Neutrophil (primary cell): ENCODE measurements around a stretch of chr6.

DNA sequence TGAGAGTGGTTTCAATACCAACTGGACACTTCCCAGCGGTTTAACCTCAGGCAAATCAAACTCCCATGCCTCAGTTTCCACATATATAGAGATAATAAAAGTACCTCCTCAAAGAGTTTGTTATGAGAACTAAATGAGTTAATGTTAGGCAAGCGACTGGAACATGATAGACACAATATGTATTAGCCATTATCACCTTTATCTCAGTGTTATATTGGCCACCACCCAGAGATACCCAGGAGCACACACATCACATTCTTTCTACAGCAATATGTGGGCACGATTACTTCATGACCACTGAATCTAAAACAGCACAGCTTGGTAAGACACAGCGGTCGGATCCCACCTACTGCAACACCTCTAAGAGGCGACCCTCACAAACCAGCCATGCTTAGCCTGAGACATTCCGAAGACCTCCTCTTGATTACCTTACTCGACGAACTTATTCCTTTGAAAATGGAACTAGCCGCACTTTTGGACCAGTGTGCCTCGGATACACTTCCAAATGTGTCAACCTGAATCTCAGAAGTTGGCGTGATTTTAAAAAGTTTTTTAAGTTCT, 1.1 kb downstream of the GMDS start:
- PRO-cap: no peak

- PRO-cap: no peak
These were observed 216.5 kb downstream of the MYLK4 start for GRCh38 chr6:2534271-2534617.

GRCh38 chr6:2633858-2634845, 116.6 kb downstream of the MYLK4 start:
- PRO-cap: no peak

DNA sequence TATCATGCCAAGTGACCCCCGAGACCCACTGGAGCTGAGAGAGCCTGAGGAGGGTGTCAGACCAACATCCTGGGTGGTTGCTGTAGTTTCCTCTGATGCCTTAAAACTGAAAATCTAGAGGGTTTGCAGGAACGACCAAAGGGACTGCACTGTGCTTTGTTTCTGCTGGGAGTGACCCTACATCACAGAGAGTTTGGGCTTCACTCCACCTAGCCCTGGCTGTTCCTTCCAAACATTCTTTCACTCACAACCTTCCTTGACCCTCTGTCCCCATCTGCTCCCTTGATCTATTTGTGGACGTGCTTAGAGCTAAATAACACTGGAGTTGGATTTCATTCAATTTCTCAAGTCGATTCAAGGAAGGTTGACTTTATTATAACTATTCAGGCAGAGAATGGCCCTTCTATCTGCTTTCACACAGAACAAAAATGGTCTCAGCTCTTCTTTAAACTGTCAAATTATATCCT, 18.1 kb downstream of the MYLK4 start:
- PRO-cap: no peak

DNA sequence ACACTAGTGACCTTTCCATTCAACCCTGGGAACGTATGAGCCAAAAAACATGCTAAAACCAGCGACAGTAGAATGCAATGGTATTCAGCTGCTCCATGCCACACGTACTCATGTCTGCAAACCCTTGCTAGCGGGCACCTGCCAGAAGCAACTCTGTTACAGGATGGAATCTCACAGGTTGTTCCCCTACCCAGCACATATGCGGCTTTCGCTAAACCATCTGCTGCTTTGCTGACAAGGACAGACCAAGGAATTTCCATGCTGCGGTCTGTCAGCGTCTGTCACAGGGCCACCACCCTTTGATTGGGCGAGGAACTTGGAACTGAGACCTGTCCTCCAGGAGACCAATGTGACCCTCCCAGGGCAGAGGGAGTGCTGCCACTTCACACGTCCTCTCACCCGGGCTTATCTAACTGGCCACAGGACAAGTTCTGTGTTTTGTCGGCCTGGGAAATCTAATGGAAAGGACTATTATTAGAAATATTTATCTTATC, 16.6 kb downstream of the MYLK4 start:
- PRO-cap: no peak

DNA sequence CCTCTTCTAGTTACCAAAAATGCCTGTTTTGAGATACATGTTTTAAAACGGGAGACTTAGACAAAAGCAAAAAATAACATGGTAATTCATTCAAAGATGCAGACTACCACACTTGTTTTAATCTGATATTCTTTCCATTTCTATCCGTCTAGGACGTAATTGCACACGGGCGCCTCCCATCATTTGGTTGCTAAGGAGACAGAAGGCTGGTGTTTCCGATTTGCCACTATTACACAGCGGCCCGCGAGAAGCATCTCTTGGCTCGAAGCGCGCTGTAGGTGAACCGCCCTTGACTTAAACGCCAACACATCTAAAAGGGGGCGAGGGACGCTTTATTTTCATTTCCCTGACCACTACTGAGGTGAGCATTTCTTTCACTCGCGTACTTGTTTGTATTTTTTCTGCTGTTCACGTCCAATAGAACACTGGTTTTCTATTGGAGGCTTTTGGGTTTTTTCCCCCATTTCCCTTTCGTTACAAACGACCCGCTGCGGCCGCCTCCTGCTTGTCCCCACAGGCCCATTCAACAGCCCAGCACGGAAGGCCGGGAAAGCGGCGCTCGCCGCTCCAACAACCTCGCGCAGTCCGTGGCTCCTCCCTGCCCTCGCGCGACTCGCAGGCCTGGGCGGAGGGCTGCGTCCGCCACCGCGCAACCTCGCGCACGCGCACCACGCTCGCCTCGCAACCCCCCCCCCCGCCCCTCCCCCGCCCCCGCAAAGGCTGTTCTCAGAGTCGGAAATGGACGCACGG, 520 bp upstream of the WRNIP1 start:
- PRO-cap: unidirectional peak, minus-strand start at position 589 of the sequence; bidirectional peak, plus-strand start outside the sequence, minus-strand start at position 615 of the sequence

DNA sequence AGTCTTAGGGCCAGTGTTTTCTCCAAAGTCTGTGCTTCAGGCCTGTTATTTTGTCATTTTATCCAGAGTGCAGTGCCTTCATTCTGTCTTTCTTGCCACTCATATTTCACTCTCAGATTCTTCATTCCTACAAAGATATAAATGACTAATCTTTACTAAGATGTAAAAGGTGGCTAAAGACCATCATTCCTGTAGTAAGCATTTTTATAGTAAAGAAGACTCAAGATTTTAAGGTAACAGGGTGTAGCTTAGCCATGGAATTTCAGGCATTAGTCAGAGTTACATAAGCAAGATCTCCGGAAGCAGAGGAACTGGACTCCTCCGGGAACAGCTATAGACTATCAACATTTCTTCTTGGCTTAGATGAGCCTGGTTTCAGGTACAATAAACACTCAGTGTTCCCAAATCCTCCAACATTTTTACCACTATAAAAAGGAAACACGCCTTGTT, 23.8 kb downstream of the SERPINB1 start:
- PRO-cap: no peak

DNA sequence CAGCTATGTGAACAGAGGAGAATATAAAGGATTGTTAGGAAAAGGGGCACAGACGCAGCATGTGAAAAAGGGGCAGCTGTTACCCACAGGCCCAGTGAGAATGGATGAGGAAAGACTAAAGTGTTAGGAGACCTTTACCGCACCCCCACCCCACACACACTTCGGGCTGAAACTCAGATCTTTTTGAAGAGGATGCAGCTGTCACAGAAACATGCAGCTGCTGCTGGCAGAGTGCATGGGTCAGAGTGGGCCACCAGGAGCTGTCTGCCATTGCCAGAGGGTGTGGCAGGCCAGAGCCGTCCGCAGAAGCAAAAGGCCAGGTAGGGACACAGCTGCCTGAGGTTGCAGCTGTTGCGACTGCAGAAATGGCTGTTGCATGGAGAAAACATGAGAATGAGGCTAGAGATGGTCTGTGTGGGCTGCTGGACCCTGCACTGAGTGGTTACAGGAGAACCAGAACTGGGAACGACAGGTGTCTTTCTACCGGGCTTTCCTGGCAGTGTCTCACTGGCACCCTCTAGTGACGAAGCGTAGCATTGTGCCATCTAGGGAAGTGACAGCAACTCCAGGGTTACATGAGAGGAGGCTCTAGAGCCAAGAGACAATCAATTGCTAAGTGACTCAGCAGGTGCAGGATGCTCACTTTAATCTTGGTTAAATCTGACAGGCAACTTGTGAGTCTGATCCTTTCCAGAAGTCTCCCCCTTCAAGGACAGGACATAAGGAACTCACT, 28.9 kb upstream of the SERPINB9 start:
- PRO-cap: no peak

DNA sequence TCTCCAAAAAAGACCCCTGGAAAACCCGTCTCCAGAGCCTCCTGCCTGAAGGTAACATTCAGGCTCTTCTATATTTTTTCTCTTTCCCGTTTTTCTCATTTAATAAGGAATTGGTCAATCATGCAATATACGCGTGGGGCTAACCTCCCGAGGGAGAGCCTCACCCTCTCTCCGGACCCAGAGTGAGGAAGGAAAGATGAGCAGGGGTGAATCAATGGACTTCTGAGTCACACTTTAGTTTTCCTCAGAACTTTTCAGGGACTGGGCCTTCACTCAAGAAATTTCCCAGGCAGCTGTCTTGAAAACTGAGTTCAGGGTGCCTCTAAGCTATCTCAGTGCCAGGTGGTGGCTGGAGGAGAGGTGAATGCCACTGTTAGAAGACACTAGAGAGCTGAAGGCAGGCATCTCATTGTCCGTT, 5.1 kb upstream of the SERPINB6 start:
- PRO-cap: no peak

DNA sequence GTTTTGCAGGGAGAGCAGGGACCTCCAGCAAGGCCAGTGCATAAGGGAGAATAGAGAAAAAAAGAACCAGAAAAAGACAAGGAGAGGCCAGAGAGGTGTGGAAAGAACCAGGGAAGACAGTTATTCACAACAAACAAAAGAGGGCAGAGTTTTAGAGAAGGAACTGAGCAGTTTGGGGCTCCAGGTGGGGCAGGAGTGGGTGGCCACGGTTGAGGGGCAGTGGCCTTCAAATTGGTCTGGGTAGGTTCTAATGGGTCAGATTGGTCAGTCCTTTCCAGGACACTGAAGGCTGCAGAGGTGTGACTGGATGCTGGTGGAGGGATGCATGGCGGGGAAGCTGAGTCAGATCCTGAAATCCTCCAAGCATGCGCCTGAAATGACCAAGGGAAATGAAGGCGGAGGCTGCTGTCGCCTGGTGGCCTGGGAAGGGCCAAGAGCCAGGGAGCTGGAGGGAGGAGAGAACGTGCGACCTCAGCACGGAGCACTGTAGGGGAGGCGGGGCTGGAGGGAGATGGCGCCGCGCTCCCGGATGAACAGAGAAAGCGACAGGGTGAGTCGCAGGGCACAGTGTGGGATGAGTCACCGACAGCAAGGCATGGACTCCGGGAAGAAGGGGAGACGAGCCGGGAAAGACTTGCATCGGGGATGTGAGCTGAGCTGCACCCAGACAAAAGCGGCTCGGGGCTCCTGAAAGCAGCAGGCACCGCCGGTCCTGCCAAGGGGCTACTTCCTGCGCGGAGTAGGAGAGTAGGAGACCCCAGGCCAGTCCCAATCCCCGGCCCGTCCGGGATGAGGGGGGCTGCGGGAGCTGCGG, 11.3 kb upstream of the NQO2 start:
- PRO-cap: no peak

GRCh38 chr6:2998718-2999776, 647 bp upstream of the NQO2 start:
- PRO-cap: no peak

- PRO-cap: no peak
These were observed 2.9 kb upstream of the TUBB2A start for GRCh38 chr6:3159954-3160890.

- PRO-cap: no peak
These were observed 4.7 kb upstream of the TUBB2A start for GRCh38 chr6:3162009-3162473.

GRCh38 chr6:3162474-3163371, 5.4 kb upstream of the TUBB2A start:
- PRO-cap: no peak

DNA sequence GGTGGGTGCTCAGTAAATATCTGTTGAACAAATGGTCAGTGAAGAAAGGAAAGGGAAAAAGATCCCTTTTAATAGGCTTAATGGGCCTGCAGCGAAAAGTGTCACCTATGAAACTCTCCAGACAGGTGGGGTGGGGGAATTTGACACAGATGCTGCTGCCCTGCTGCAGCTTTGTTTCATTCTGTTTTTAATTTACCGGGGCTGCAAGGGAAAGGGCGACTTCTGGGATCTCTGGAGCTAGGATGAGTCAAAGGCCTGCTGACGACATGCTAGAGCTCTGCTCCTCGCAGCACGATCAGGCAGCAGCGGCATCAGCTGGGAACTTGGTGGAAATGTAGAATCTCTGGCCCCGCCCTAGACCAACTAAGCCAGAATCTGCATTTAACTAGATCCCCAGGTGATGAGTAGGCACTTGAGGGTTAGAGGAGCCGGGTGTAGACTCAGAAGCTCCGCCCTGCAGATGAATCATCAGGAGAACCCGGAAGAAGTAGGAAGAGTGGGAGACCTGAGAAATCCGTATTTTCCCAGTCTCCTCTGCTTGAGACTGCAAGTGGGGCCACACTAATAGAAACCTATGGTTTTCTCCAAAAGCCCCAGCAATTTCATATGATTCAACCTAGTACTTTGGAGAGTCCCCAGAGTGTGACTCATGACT, 18.3 kb downstream of the TUBB2B start:
- PRO-cap: no peak

DNA sequence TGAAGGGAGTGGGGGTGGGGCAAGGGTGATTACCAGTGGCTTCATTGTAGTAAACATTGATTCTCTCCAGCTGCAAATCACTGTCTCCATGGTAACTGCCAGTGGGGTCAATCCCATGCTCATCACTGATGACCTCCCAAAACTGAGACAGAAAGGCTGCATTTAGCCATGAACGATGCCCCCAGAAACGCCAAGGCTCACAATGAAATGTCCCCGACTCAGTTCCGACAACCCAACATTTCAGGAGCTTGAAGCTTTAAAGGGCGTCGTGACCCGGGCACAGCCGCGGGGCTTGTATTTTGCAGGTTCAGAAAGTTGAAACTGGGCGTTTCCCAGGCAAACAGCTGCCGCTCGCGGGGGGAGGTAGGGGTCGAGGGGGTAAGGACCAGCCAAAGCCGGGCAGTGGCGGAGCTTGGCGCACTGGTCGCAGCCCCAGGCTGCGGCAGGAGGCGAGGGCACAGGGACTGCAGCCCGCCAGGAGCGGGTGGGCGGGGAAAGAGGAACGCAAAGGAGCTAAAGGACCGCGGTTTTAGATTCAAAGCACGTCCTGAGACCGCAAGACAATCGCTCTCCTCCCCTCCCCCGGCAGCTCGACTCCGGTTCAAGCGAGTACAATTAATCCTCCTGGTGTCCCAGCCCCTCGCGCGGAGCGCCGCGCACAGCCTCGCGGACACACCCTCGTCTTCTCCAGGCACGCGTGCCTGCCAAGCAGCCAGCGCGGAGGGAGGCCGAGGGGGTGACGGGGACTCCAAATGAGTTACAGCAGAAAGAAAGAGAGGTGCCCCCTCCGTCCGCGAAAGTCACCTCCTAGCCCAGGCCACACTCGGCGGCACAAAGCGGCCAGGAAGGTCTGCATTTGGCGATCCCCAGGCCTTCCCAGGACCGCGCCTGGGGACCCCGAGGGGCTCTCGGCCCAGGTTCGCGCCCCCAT, 660 bp downstream of the TUBB2B start:
- PRO-cap: no peak

DNA sequence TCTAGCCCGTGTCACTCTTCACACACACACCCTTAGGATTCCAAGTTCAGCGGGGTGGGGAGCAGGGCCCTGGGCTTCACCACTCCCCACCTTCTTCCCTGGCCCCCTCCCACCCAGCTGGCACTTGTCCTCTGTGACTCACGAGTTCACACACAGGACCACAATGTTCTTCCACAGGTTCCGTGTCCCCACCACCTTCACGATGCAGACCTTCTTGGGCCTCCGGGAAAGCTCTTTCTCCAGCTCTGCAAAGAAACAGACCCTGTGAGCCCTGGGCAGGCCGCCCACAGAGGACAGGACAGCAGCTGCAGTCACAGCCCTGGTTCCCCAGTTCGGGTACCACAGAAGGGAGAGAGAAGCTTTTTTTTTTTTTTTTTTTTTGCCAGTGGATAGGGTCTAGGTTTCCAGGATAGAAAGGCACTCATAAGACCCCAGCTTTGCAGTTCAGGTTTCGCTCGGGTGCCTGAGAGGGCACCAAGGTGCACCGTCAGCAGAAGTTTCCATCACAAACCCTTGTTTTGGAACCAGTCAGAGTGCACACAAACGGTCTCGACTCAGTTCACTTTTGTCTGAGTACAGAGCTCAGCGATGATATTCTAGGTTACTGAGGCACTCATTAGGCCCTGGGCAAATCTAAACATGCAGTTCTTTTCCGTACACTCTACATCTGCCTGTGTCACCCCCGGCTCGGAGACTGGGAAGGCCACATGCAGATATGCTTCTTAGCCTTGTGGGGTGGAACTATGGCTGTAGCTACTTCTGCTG, 31.1 kb downstream of the PSMG4 start:
- PRO-cap: no peak

- PRO-cap: no peak
These were observed 81.5 kb downstream of the PSMG4 start for GRCh38 chr6:3340087-3340887.

DNA sequence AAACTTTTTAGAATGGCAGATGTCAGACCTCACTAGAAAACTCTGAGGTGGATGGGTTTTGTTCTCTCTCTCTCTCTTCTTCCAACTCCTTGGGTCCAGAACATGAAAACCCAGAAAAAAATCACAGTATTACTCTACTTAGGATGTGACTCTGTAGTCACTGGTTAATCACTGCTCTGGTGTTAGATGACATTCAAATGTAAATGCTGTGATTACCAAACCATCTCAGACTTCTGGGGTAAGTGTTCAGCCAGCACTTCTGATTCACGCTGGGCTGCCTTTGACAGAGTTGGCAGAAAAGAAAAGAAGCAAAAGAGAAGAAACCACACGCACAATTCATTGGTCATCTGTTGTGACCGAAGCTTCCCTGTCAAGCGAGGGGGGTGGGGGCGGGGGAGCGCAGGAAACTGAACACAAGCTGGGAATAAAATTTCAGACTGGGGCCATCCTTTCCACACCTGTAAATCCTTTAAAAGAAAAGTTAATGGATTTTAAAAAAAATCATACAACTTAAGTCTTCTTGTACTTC, 82.7 kb downstream of the PSMG4 start:
- PRO-cap: no peak

DNA sequence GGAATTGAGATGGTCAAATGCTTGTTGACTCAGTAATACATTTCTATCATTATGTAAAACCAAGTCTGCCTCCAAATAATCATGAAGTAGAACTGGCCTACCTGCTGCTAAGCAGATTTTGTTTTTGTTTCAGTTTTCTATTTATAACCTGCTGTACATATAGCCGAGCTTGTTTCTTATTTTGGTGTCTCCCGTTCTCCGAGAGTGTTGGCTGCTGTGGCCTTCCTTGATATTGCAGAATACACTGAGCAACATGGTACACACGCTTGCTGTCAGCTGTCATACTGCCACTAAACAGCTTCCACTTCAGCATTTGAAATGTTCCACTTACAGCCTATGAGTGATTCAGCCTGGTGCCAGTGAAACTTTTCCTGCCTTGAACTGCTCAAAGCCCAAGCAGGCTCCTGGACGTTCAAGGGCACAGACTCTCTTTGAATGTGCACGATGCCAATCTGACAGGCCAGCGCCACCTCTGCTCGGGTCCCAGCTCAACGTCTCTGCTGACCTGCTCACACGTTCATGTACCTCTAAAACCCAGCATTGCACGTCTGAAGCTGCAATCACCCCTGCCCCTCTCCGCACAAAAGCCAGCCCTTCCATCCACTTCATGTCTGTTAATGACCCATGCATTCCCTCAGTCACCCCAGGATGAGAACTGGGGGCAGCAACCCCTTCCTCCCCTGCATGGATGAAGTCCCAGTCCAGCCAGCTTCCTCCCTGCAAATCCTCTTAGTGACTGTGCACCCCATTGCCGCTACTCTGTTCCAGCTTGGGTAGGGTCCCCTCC, 87.2 kb downstream of the PSMG4 start:
- PRO-cap: no peak